Mononuclear cell (primary cell): ENCODE measurements around the genes RBM7, APOA5 and APOA4.

DNA sequence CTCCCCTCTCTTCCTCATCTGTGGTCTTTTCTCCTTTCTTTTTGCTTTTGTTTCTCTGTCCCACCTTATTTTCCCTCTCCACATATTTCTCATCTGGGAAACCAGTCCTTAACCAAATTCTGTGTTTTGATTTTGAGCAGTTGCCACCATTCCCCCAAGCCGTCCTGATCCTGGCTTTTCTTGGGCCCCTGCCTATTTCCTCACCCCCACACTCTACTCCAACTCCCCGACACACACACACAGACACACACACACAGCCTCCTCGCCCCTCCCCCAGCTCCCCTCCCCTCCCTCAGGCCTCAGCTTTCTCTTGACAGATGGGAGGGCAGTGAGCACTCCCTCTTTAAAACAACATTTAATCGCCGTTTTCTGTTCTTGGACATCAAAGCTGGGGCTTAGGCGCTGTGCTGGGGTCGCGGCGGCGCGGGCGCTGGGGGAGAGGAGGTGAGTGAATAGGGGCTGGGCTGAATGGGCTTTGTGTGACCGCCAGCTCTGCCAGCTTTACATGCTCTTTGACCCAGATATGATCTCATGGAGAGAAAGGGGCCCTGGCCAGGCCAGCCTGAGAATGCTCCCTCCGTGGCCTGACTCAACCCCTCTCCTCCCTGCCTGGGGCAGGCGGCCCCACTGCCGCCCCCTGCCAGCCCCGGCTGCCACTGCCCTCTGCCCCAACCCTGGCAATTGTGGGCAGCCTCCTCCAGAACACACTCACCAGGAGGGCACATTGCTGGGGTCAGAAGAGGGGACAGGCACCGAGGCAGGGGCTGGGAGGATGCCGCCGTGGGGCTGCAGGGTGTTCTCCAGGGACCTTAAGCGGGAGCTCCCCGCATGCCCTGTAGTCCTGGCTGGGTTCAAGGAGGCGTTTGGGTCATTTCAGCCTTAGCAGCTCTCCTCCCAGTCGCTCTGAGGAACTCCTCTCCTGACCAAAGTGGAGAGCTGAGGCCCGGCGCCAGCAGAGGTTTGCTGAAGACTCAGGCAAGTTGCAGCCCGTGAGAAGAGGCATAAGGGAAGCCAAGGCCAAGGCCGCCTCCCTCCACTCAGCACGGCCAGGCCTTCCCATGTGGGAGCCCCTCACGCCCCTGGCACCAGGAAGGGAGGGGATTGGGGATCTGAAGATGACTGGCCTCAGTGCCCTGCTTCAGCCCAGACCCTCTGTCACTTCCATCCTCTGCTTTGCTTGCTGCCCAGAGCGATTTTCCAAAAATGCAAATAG lies 38.4 kb upstream of the NNMT start:
- RRBS: no CpG with 5 or more reads among the region's 31 CpGs

DNA sequence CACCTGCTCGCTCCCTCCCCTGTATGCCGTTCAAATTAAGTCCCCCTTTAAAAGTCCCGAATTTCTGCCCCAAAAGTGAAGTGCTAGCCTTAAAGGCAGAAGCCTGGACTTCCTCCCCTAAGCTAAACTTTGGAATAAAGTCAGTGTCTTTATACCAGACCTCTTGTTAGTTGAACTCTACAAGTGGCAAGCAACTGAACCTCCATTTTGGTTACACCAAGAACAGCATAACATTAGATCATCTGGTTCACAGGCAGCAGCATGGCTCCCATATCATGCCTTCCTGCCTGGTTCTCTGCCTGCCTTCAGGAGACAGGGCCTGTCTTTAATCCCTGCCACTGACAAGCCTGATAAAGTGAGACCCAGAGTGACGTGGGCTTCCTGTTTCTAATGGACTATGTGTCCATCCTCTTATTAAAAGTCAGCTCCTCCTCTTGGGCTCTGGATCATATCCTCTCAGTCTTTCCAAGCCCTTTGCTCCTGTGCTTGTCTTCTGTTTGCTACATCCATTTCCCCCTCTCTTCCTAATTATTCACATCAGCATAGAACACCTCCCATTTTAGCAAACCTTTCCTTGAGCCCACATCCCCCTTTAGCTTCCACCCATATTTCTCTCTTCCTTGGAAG lies 32.4 kb upstream of the NNMT start:
- RRBS: no CpG with 5 or more reads among the region's 4 CpGs

DNA sequence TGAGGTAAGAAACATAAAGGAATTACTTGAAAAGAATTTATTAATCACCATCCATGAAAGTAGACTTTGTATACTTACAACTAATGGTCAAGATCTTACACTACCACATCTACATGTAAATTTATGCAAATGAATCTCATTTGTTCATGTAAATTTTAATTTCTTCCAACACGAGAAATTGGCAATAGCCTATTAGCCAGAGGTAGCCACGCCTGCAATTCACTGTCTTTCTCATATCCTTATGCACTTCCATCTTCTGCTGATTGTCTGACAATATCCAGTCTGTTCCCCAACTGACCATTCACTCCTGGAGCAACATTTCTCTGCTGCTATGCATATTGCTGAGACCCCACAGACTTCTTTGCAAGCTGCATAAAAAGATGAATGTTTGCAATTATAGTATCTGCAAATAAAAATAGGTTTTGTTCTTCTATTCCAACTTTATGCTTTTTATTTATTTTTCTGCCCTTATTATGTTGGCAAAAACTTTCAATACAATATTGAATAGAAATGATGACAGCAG lies 2.5 kb downstream of the NNMT start:
- RRBS: no CpG with 5 or more reads among the region's 2 CpGs

DNA sequence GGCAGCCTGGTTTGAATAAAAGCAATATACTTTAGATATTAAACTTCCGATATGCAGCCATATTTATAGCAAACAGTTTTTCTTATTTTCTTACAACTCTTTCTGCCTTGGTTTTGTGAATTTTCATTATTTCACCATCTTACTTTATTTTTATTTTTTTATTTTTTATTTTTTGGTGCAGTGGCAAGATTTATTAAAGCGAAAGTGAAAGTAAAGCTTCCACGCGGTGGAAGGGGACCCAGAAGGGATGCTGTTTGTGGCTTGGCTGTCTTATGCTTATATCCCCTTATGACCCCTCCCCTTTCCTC lies 50.3 kb downstream of the NNMT start:
- RRBS: no CpG with 5 or more reads among the region's 4 CpGs

- RRBS: 3% methylated on average over 1 of the region's 65 CpGs
Observed at GRCh38 chr11:114400275-114401214, at the start of gene RBM7. Gene RBM7 (plus strand): TSS chr11:114400666.

GRCh38 chr11:114650286-114651134 lies 27.8 kb upstream of the NXPE2 start:
- RRBS: no CpG with 5 or more reads among the region's 4 CpGs

DNA sequence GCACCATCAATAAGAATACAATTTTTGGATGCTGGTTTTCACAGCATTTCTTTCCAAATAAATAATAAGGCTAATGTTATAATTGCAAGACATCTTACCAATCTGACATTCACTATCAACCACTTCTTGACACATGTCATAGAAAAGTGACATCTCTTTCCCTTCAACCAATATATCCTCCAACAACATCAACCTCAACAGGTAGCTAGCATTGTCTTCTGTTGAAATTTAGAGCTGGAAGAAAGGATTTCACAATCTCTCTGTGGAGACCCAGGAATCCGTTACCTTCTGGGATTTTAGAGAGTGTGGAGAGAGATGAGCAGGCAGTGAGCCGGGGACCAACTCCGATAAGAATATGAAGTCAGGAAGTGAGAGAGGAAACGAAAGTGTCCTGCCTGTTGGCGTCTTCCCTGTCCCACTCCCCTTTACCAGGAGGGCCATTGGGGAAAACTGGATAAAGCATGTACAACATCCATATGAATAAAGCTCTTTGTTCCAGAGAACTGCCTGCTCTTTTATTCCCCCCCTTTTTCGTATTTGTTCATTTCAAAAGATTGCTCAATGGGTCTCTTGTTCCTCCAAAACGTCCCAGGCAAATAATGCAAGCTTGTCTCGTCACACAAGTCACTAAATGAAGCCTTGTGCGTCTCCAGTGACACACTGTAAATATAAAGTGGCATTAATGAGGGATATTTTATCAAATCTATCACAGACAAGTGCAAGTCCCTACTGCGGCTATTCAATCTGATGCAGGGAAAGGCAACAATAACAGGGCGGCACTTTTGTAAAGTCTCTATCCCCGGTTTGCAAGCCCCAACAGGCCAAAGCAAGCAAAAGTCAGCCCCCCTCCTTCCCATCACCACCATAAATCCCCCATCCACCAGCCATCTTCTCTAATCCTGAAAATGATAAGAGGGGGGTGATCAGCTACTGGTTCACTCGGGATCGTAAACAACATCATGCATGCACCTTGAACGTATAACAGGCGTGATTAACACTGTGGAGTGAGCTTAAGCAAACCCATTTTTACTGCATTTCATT lies 3.4 kb downstream of the CADM1 start:
- RRBS: no CpG with 5 or more reads among the region's 16 CpGs

- RRBS: no CpG with 5 or more reads among the region's 8 CpGs
Observed at GRCh38 chr11:116778798-116779214, 6.0 kb upstream of the BUD13 start.

GRCh38 chr11:116791588-116791923 lies at the start of gene APOA5:
Gene APOA5 (minus strand): TSS chr11:116791879.
- RRBS: no CpG with 5 or more reads among the region's 10 CpGs

GRCh38 chr11:116808738-116809272 lies 14.3 kb downstream of the APOA4 start:
- RRBS: no CpG with 5 or more reads among the region's 9 CpGs

DNA sequence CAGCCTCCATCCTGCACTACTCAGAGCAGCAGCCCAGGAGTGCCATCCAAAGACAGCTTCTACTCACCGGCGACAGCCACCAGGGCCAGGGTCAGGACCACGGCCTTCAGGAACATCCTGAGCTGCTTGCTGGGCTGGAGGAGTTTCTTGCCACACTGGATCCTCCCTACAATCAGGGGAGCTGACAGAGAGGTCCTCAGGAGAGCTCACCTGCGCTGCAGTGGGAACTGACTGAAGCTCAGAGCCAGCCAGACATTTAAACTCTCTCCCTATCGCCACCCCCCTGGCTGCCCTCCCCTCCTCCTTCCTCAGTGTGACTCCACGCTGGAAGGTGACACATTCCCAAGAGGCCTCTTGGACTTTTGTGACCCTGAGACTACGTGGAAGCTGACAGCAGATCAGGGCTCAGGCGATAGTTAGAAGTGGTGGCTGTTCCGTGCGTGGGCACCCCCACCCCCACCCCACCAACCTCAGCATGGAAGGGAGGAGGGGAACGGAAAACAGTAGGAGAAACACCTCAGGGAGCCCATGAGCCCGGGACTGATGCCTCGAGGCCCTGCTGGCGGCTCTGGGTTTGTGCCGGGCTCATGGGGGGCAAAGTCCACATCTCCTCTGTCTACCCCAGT lies at the start of gene APOA4:
Gene APOA4, minus strand, starts transcription at position 229 of the 626 bp plus-strand sequence.
- RRBS: 88% methylated on average over 4 of the region's 15 CpGs

GRCh38 chr11:116826654-116827495 lies 2.8 kb upstream of the APOC3 start:
- RRBS: 85% methylated on average over 2 of the region's 11 CpGs

- RRBS: no CpG with 5 or more reads among the region's 3 CpGs
Observed at GRCh38 chr11:116894076-116894859, 56.8 kb upstream of the APOA1 start.

DNA sequence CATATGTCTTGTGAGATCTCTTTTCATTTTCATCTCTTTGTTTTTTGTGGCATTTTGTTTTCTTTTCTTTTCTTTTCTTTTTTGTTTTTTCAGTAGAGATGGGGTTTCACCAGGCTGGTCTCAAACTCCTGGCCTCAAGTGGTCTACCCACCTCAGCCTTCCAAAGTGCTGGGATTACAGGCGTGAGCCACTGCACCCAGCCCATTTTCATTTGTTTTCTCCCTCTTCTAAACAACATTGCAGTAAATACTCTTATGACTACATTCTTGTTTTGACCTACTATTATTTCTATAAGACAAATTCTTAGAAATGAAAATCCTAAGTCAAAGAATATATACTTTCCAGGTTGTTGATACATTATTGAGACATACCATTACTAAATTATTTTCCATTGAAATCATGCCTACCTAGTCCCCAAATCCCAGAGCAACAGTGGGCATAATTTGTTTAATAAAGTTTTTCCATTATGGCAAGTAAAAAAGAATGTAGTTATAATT lies 98.7 kb downstream of the SIK3 start:
- RRBS: no CpG with 5 or more reads among the region's 1 CpG

- RRBS: no CpG with 5 or more reads among the region's 5 CpGs
Observed at GRCh38 chr11:117013302-117013732, 84.9 kb downstream of the SIK3 start.

DNA sequence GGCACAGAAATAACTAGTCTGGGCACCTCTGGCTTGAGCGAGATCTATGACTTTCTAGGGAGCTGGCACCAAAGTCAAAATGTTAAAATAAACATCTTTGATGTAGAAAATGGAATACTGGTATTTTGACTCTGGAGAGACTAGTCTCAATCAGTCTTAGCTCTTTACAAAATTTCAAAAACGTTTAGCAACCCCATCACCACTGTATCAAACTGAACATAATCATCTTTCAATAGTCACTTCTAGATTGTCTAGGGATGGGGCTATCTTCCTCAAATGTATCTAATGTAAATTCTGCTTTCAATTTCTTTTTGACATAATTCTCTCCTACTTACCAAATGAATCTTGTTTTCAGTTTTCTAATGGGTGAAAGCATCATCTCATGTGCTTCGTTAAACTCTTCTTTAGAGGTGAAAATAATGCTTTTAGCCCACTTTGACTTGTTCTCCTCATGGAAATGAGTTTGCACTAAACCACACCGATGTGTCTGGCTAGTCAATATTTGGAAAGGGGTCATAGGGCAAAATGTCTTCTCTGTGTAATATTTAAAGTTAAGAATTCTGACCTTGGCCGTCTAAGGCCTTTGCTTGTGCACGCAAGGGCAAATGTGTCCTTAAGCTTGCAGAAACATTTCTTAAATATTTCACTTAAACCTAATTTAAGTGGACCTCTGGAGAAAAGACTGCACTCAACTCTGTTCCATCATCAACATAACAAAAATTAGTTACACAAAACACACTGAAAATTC lies 5.2 kb downstream of the SIK3 start:
- RRBS: no CpG with 5 or more reads among the region's 6 CpGs

DNA sequence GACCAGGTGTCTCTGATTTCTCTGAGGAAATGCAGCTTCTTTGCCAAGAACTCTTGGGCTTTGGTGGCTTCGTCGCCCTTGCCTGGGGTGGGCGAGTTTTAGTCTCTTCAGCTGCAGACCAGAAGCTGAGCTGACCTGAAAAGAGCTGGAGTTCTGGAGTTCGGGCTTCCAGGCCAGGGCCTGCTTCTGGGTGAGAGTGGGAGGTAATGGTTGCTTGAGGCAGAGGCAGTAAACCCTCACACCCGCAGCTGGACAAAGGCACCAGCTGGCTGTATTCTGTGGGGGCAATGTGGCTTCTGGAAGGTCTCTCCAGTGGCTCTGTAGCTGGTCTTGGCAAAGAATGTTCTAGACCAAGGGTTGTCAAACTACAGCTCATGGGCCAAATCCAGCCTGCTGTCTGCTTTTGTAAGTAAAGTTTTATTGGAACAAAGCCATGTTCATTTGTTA lies 3.1 kb downstream of the TAGLN start:
- RRBS: no CpG with 5 or more reads among the region's 5 CpGs

DNA sequence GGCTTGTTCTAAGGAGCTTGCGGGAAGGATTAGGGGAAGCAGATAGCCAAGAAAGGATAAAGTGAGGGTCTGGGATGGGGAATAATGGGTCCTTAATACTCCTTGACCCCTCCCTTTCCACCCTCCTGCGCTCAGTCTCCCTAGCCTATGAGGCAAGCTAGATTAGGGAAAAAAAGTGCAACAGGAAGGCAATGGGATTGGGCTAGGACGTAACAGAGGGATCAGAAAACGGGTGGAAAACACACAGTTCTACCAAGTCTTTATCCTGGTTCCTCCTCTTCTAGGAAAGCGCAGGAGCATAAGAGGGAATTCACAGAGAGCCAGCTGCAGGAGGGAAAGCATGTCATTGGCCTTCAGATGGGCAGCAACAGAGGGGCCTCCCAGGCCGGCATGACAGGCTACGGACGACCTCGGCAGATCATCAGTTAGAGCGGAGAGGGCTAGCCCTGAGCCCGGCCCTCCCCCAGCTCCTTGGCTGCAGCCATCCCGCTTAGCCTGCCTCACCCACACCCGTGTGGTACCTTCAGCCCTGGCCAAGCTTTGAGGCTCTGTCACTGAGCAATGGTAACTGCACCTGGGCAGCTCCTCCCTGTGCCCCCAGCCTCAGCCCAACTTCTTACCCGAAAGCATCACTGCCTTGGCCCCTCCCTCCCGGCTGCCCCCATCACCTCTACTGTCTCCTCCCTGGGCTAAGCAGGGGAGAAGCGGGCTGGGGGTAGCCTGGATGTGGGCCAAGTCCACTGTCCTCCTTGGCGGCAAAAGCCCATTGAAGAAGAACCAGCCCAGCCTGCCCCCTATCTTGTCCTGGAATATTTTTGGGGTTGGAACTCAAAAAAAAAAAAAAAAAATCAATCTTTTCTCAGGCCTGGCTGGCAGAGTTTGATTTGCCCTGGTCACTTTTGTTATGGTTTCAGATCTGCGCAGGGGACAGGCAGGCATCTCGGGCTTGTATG lies 5.0 kb downstream of the TAGLN start:
- RRBS: 95% methylated on average over 6 of the region's 19 CpGs

DNA sequence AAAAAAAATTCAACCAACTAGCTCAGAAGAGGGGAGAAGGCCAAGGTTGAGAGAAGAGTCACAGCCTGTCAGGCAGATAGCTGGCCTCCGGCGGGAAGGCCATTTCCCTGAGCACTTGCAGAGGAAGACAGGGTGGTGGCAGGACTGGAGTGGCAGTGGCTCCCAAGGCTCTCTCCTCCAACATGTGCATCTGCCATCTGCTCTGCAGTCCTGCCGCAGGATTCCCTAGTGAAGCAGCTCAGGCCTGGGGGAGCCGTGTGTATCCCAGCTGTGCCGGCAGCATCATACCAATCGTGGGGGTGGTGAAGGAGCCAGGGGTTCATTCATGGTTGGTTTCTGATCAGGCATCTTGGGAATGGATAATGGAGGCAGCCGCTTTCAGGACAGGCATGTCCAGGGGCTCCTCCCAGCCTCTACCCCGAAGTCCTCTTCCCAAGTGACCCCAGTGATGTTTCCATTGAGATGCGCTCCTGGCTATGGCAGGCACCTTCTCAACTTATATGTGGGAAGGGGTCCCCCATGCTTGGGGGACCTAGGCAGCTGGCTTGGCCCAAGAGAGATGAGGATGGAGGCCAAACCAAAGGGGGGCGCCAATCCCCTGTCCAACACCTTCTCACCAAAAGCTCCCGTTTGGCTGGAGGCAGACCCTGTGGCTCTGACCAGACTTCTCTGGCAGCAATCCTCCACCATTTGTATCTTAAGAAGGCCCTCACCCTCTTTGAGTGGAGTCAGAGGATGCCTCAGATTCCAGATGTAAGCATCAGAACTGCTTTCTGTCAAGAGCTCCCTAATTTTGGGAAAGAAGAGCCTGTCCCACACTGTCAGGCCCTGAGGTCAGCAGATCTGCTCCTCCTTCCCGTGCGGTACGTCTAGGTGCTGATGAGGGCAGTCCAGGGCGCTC lies 6.2 kb downstream of the TAGLN start:
- RRBS: no CpG with 5 or more reads among the region's 15 CpGs

GRCh38 chr11:117209382-117210295 lies 10.5 kb downstream of the TAGLN start:
- RRBS: no CpG with 5 or more reads among the region's 9 CpGs